Left lung (tissue), 1 donor: ENCODE results near the genes ALK and LCLAT1.

DNA sequence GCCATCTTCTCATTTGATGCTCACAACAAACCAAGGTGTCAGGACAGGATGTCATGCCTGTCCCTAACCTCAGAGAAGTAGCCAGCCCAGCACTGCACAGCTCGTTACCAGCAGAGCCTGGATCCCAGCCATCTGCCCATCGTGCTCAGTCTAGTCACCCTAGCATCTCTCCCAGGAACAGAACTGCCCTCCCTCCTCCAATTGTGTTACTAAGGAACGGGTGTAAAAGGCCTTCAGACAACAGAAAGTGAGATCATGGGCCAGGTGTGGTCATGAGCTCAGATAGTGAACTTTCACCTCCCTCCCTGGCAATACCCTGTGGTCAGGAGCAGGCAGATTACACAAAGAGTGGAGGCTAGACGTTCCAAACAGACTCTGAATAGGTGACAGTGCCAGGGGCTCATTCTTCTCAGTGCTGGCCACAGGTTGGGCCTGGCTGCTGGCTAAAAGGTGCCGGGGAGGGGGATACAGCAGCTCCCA is 111.8 kb upstream of the PPP1CB start:
- PRO-cap: no peak

DNA sequence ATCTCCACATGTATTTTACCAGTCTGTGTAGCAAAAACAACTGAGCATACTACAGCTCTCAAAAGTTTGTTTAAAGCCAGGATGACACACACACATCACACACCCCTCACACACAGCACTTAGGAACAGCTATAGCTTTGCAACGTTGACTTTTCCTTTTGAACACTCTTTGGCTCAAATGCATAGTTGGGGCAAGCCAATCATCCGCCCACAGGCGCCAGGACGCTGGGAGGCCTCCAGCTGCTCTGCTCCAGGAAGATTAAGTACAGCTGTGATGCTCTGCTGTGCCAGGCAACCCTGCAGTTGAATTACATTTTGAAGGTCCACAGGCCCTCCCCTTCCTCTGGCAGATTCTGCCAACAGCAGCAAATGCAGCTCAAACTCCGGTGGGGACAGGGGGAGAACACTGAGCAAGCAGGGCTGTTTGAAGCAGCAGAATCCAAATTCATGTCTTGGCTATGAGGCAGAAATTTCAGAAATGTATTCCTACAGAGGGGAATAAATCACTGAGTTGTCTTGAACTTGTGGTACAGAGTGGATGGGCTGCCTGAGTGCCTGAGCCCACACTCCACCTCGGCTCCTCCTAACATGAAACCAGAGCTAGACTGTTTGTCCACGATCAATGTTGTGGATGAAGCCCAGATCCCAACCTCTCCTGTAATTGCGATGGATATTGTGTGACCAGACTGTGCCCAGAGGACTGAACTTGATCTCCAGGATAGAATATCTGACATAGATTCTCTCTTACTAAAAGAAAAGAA is 86.5 kb upstream of the PPP1CB start:
- PRO-cap: unidirectional peak, plus-strand start at position 379 of the sequence

- PRO-cap: no peak
These were observed 70.6 kb upstream of the PPP1CB start for GRCh38 chr2:28680817-28681697.

- PRO-cap: no peak
These were observed 24.1 kb downstream of the PPP1CB start for GRCh38 chr2:28775601-28776194.

GRCh38 chr2:28776562-28777274 is 25.1 kb downstream of the PPP1CB start:
- PRO-cap: no peak

GRCh38 chr2:28924132-28924948 is 29.9 kb downstream of the WDR43 start:
- PRO-cap: no peak

- PRO-cap: no peak
These were observed 33.9 kb upstream of the TOGARAM2 start for GRCh38 chr2:28947152-28947674.

DNA sequence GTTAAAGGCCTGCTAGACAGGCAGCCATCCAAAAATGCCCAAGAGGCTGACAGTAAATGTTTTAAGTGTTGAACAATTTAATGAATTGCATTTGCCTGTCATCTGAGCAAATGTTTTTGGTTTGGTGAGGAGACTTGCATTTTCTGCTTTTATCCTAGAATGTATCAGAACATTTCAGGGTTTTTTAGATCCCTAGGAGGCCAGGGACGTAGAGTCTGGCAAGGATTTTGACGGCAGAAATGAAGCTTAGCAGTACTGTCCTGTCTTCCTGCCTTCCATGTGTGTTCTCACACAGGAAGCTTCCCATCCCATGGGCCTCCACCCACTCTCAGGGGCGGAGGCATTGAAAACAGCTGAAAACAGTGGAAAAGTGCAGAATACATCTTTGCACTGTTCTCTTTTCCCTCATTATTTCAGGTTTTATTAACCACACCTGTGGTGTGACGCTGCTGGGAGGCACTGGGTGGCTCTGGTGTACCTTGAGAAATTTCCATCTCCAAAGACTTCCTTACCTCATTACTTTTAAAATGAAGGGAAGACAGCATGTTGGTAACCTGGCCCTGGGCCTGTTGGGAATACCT is 20.6 kb downstream of the PCARE start:
- PRO-cap: no peak

DNA sequence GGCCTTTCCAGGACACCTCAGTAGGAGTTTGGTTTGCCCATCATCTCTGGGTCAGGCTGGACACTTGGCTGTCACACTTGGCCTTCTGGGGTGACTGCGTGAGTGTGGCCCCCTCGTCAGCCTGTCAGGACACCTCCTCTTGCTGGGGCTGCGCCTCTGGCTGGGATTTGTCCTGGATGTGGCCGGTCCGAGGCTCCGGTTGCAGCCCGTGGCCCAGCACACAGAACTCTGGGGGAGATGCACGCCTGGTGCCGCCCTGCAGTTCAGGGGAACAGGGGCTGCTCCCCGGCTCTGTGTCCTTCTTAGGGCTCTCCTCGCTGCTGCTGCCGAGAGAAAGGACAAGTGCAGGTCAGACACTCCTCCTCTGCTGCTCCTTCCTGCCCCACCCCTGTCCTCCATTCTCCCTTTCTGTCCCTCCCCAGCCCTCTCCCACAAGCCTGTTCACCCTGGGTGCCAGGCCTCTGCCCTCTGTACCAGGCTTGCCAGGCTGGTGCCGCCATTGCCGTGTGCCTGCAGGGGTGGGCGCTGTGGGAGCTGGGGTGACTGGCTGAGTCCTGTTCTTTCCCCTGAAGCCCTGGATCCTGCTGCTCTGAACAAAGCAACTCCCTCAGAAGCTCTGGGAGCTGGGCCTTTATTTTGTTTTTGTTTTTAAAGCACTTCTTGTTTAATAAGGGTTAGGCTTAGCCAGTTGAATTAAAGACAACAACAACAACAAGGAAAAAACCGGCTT is 9.4 kb downstream of the PCARE start:
- PRO-cap: no peak

GRCh38 chr2:29182008-29182551 is 66.9 kb downstream of the CLIP4 start:
- PRO-cap: no peak

- PRO-cap: no peak
These were observed 322.3 kb downstream of the CLIP4 start for GRCh38 chr2:29437598-29437862.

DNA sequence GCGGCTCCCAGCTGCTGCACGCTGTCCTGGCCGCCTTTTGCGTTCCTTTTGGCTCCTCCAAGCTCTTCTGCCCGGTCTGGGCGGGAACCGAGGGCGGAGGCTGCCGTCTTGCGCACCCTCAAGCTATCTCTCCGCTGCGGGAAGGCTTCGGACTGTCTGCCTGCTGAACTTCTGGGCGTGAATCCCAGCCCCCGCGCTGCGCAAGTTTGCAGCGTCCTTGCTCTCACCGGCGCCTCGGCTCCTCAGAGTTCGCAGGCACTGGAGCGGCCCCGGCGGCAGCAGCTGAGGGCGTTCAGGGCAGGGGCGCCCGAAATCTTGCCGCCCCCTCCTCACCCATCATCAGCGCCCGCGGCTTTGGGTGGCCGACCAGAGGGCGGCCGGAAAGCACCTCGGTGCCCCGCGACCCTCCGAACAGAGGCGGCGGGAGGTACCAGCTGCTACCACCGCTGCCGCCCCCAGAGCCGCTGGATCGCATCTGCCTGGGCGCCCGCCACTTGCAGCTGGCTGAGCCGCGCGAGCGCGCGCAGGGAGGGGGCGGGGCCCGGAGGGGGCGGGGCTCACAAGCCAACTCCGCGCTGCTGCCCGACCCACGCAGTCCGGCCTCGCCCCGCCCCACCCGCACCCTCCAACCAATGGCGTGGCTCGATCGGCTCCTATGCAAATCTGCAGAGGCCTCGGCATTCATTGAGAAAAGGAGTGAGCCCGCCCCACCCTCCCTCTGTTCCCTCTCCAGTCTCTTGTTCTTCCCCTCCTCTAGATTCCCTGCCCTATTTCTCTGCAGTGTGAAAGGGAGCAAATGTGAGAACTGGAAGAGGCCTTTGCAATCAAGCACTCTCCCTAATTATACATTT is at the start of gene ALK:
Gene ALK (minus strand): TSS at position 477 of the 851 bp plus-strand sequence.
- PRO-cap: no peak

- PRO-cap: no peak
These were observed 2.0 kb downstream of the YPEL5 start for GRCh38 chr2:30148820-30149255.

- PRO-cap: no peak
These were observed 3.4 kb downstream of the YPEL5 start for GRCh38 chr2:30149966-30150856.

DNA sequence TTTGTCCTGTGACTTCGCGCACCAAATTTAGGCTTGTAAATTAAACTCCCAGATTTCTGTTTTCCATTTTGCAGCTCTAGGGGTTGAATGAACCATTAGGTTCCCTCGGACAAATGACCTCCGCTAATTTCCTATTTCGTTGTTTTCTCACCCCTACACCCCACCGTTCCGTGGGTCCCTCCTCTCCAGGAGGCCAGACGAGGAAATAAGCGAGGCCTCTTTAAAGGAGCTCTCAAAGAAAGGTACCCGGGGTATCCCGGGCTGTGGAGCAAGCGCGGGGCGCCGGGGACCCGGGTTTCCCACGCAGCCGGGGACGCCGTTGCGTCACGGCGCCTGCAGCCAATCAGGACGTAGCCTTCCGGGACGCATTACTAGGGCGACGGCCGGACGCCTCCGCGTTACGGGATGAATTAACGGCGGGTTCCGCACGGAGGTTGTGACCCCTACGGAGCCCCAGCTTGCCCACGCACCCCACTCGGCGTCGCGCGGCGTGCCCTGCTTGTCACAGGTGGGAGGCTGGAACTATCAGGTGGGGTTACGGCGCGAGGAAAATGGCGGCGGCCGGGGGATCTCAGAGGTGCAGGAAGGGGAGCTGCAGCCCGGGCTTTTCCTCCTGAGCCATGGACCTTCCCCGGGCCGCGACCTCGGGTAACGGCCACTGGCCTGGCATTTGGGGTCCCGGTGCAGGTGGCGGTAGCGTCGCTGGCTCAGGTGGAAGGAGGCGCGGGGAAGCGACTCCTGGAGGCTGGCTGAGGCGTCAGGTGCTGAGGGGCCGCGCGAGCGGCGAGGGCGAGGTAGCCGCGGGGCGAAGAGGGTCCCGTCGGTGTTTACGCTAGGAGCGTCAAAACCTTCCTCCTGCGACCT is at the start of gene LCLAT1:
Gene LCLAT1 (plus strand): TSS at position 371 of the 864 bp plus-strand sequence.
- PRO-cap: bidirectional peak, plus-strand start at position 374 of the sequence, minus-strand start at position 315 of the sequence

DNA sequence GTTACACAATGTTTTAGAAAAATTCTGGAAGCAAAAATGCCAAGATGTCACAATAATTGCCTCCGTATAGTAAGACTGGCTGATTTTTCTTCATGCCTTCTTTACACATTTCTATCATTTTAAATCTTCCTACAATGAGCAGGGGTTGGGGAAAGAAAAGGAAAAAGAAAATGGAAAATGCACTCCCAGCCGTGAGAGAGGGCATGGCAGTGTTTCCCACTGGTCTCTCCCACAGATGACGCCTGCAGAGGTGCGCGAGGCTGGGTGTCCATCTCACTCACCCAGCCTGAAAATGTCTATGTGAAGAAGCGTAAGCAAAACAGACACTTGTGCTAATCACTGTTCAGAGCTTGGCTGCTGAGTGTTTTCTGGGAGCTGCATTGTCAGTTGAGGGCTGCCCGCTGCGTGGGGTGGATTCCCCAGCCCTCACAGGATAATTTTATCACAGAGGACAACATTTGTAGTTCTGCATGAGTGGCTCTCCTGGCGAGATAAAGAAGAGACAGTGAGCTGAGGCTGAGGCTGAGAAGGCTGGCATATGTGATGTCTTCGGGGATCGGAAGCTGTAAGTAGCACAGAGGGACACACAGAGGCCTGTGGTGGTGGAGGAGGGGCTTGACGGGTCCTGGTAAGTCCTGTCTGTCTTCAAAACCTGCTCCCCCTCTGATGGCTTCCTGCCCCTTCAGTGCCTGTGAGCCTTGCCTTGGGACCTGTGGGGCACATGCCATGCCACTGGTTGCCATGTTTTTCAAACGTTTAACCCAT is 16.2 kb upstream of the CAPN13 start:
- PRO-cap: no peak

- PRO-cap: no peak
These were observed 2.5 kb upstream of the EHD3 start for GRCh38 chr2:31231494-31231866.

GRCh38 chr2:31255643-31256864 is 22.1 kb downstream of the EHD3 start:
- PRO-cap: no peak

- PRO-cap: no peak
These were observed 84.5 kb downstream of the EHD3 start for GRCh38 chr2:31318122-31319255.

DNA sequence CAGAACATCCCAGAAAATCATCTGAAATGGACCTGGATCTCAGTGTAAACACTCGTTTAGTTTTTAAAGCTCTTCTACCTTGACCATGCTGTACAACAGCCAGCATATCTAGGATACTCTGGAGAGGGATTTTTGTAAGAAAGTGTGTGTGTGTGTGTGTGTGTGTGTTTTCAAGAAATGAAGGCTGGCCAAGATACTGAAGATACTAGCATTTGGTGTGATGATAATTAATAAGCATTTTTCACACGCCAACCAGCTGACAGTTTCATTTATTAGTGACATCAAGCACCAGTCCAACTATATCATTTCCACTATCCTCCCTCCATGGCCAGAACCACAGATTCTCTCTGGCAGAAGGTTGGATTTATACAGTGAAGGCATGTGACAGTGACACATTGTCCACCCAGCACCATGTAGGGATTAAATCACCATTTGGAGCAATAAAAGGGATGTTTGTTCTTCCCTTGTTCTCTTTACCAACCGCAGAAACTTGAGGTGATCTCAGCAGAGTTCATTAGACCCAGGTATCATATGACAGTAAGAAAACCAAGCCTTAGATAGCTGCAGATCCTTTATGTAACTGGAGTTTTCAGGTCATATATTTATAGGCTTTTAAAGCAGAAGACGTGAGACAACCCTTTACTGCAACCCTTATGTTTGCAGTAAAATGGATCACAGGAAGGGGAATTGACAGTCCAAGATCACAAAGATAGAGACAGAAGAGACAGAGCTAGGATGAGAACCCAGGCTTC is 80.3 kb downstream of the XDH start:
- PRO-cap: no peak